ENCODE data around the gene CHCHD6.

- PRO-cap = no peak
Measured at GRCh38 chr3:125936335-125936582, 32.7 kb upstream of the ROPN1B start.

GRCh38 chr3:126022614-126023201 is 53.7 kb downstream of the ROPN1B start:
- PRO-cap = no peak

DNA sequence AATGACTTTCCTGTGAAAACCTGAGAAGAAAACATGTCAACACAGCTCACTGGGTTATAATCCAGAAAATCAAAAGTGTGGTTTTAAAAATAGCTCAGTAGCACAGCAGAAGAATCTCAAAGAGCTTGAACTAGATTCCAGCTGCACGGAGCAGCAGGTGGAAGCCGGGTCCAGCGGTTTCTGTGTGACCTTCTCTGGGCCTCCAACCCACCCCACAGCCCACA is 23.4 kb downstream of the SLC41A3 start:
- PRO-cap = no peak

GRCh38 chr3:126274931-126275562 is 82.2 kb downstream of the KLF15 start:
- PRO-cap = no peak

GRCh38 chr3:126345454-126346489 is 11.4 kb downstream of the KLF15 start:
- PRO-cap = no peak

- PRO-cap = no peak
Measured at GRCh38 chr3:126437584-126438307, 37.9 kb downstream of the ZXDC start.

DNA sequence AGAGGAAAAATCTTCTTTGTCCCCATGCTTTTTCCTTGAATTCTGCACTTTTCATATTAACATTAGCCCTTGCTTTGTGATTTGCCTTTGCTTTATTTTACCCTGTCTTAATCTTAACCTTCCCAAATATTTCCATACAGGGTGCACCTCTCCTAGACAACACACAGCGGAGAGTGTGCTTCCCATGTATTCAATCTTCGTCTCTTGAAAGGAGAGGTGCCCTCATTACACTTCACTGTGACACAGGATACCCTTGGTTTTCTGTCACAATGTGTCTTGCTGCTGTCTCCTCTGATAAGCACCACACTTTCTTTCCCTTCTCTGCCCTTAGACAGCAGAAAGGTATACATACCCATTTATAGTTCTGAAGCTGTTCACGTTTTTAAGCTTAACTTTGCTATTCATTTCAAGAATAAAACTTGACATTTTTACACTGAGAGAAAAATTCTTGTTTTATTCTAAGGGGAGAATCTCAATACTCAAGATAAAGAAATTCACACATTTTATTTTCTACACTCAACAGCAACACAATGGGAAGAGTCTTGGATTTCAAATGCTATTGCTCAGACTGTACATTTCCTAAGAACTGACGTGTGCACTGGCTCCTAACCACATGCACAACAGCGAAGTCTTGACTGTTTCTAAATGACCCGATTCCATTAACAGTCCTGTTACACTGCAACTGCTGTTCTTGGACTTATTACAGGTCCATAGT is 21.1 kb downstream of the ZXDC start:
- PRO-cap = no peak

DNA sequence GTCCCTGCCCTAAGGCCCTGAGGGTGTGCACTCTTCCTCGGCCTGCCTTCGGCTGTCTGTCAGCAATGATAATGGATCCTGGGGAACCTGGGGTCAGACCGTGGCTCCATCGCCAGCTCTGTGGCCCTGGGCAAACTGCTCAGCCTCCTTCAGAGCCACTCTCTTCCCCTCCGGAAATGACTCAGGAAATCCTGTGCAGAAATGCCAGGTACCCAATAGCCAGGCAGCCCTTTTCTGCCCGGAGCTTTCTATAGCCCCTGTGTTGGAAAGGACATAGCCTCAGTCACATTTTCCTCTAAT is 11.4 kb upstream of the ZXDC start:
- PRO-cap = no peak

DNA sequence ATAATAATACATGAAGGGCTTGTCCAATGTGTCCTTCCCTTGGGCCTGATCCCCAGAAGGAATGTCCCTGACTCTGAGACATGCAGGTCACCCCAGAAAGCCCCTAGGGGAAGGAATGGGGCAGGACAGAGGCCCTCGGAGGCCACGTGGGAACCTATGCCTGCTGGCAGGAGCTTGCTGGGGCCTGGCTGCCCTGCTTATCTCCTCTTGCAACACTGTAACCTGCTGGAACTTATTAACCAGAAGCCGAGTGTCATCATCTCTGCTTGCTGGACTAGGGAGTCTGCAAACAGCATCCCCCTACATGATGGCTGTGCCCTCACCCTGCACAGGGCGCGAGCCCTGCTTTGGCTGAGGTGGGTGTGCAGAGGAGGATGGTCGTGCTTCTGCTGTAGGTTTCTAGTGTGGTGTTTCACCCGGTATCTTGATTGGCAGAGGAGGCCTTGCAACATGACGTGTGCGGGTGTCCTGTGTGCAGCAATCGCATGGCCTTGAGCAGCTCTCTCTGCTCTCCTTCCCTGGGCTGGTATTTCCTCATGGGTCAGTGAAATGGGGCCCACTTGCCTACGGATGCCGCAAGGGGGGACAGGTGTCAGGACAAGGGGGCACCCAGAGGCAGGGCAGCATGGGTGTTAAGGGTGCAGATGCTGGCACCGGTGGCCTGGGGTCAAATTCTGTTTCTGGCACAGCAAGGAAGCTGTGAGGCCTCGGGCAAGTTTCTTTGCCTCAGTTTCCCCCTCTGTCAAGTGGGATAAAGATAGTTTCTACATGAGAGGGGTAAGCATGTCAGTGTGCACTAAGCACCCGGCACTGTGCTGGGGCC is 5.1 kb downstream of the CHST13 start:
- PRO-cap = no peak

GRCh38 chr3:126540976-126541237 is 17.0 kb downstream of the CHST13 start:
- PRO-cap = unidirectional peak, plus-strand start at chr3:126541094

DNA sequence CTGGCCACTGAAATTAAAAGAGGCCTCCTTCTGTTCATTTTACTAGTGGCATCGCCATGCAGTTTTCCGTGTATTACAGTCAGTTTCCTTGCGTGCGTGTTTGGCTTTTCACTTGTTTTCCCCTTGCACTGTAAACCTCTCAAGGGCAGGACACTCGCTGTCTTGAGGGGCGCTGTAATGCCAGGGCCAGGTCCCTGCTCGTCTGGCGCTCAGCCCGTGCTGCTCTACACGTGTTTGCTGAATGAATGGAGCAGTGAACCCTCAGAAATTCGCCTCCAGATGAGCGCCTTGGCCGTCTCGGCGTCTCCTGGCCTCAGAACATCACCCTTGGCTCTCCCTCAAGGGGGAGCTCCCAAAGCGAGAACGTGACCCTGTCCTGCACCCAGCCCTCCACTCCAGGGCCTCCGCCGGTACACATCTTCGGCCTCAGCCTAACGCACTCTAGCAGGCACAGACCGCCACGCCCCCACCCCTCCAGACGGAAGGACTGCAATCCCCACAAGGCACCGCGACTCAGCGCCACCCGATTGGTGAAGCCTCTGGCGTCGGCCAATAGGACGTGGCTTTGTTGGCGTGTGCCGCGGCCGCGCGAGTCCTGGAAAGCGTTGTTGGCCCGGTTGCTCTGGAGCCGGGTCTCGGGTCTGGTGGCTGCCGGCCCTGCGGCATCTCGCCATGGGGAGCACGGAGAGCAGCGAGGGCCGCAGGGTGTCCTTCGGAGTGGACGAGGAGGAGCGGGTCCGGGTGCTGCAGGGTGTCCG is at the start of gene CHCHD6:
CHCHD6 (plus strand) TSS at position 600 of the 758 bp plus-strand sequence.
- PRO-cap = bidirectional peak, plus-strand start at position 626 of the sequence, minus-strand start at position 389 of the sequence

GRCh38 chr3:126802159-126802656 is 98.2 kb downstream of the CHCHD6 start:
- PRO-cap = no peak

DNA sequence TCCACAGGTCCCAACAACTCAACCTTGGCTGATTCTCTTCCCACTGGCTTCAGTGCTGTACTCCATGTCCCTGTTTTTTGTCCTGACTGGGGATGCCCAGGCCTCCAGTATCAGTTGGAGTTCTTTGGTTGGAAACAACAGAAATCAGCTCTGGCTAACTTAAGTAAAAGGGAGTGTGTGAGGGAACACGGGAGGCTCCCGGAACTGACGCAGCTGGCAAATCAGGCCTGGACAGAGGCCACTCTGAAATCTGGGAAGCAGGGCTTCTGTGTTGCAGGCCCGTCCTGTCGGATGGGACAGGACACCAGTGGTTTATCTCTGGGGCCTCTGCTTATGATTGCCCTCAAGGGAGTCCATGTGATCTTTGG is 124.2 kb downstream of the CHCHD6 start:
- PRO-cap = no peak

- PRO-cap = no peak
Measured at GRCh38 chr3:126917185-126917968, 65.5 kb upstream of the PLXNA1 start.

DNA sequence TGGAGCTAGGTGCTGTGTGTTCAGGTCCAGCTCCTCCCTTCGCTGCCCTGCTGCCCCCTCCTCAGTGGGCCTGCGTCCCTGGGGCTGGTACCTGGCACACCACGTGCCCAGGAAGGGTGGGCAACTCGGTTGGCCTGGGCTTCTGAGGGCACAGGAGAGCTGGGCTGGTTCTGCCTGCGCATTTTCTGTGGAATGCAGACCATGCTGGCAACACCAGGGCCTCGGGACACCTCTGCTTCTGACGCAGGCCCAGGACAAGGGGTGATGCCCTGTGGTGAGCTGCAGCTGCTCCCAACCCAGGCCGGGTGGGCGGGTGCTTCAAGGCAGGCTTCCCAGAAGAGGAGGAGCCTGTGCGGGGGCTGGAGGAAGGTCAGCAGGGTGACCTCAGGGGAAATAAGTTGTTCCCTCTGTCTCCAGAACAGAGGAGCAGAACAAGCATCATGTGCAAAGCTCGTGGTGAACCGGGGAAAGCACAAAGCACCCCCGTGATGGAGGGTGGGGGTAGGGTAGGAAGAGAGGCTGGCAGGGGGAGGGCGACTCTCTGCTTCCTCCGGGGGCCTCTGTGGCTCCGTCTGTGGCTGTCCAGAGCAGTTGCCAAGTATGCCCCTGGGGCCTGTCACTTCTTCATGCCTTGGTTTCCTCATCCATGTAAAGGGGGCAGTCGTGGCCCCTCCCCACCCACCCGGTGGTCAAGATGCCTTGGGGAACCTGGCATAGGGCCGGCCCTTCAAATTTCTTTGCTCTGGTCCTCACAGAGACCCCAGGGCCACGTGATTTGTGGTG is 10.9 kb upstream of the PLXNA1 start:
- PRO-cap = no peak

- PRO-cap = no peak
Measured at GRCh38 chr3:127043178-127043781, 60.4 kb downstream of the PLXNA1 start.

DNA sequence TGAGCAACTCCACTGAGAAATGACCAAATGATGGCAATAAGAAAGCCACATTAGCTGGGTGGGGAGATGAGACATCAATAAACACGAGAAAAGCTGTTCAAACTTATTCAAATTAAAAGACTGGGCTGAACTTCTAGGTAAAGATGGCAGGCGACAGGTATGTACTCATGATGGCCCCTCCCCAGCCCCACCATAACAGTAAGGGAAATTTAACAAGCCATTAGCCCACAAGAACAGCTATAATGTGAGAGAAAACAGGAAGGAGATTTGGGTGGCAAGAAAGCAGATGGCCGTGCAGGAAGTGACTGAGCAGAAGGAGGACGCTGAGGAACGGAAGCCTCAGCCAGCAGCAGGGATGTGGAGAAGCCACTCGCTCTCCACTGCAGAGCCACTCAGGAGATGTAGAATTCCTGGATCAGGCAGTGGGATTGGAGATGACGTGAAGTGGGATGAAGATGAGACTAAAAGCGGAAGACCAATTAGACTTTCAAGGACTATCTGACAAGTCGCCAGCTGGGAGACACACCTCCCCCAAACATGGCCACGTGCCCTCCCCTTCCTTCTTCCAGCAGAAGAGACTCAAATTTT is 31.1 kb downstream of the PRR23E start:
- PRO-cap = no peak

DNA sequence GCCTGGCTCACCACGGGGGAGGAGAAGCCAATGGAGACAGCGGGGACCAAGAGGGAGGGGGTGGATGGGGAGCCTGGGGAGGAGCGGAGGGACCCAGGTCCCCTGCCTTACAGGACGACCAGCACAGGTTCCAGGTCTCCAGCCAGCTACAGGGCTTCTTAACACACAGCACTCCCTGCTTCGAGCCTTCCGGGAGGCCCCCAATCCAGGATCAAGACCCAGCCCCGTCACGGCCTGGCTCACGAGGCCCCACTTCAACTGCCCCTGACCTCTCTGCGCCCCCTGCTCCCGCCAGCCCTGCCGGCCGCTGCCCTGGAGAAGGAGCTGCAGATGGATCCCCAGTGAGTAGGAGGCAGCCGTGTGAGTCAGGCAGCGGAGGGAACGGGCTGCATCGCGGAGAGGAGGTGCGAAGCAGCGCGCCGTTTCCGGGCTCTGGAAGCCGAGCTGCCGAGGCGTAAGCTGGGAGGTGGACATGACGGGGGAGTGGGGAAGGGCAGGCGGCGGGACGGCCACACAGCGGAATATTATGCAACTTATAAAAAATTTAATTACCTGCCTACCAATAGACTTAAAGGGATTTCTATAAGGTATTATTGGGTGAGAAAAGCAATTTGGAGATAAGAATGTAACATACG is 133.5 kb downstream of the TPRA1 start:
- PRO-cap = no peak

DNA sequence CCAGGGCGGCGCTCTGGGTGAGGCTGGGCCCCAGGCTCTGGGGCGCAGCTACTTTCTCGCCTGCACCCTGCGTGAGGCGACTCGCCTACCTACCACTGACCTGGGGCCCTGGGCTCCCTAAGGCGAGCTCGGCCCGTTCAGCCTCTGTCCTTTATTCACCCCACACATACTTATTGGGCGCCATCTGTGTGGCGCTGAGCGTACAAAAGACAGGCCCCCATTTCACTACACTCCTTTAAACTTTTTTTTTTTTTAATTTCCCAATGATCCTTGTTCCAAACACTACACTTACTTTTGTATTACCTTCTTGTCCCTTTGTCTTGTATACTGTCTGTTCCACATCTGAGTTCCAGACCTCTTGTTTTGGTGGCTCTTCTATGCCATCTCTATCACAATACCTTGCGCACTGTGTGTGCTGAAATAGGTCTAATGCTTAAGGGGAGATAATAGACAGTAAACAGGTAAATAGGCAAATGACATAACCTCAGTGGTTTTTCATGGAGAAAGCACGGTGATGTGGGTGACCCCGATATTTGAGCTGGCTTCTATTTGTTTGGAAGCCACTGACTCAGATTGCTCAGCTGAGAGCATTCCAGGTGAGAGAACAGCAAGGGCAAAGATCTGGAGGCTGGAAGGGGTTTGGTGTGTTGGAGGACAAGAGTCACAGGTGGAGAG is 479 bp downstream of the MCM2 start:
- PRO-cap = no peak

DNA sequence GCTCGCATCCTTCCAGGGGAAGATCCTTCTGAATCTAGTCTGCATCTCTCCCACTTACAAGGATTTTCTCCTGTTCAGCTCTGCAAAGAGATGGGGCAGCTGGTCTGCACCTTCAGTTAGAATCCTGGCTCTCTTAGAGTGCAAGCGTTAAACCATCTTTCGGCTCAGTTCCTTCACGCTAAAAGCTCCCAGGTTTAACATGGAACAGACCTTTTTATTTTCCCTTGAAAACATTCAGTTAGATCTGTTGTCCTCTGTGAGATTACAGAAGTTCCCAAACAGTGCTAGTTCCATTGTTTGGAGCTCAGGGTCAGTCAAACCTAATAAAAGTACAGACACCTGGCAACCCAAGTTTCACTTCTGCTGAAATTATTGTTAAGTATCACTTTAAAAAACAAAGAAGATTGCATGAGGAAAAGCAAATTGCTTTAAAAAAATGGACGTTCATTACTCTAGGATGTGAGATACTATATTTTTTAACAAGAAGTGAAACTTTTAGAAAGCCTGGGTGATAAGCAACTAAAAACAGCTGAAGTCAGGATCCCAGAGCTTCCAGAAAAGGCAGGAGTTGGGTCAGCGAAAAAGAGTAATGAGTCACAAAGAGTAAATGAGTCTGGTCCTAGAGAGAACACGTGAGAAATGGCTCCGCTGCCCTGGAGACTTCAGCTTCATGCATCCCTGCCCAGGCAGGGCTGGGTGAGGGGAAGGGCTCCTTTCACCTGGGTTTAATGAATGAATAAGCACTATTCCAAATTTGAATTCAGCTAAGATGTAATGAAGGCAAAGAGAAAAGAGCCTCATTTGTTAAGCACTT is 63.3 kb downstream of the ABTB1 start:
- PRO-cap = no peak

Data from paraaortic lymph node (tissue), 1 donor.